Gastrocnemius medialis (tissue), 3 donors: ENCODE data around the gene RIMBP3.

DNA sequence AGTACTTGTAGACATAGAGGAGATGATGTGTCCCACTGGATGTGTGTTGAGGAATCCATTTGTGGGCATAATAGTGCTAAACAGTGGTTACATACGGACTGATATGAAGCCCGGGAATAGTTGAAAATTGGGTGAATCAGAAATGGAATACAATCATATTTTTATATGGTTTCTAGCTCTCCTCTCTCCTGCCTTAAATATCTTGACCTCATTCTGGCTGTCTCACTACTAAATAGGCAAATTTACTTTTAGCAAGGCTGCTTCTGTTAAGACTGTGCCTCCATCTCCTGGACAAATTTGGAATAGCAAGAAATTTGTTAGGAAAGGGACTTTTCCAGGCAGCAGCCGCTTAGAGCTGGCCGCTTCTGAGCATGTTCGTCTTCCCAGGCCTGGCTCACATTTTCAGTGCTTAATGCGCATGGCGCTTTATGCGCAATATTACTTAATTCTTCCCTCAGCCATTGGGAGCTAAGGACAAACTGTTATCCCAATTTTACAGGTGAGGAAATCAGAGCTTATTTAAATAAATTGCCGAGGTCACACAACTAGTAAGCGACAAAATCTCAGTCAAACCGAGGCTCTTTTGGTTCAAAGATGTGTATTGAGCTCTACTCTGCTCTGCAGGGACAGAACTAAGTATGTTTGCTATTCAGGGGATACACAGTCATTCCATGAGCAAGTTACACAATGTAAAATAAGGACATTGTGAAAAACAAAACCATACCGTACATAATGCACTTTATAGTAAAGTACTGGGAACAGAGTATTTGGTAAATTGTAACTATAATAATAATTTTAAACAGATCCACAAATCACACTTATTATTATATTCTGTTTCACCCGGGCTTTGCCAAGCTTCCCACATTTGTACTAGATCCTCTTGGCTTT, 1.6 kb upstream of the PEX26 start:
- PRO-cap, result no peak
- RAMPAGE, long total RNA, 3 experiments, result no peak in any of the 3 experiments

GRCh38 chr22:18077118-18077408, 727 bp upstream of the PEX26 start:
- PRO-cap, result no peak
- RAMPAGE, long total RNA, 3 experiments, result no peak in any of the 3 experiments

GRCh38 chr22:18083016-18083798, 5.4 kb downstream of the PEX26 start:
- PRO-cap, result no peak
- RAMPAGE, long total RNA, 3 experiments, result no peak in any of the 3 experiments

DNA sequence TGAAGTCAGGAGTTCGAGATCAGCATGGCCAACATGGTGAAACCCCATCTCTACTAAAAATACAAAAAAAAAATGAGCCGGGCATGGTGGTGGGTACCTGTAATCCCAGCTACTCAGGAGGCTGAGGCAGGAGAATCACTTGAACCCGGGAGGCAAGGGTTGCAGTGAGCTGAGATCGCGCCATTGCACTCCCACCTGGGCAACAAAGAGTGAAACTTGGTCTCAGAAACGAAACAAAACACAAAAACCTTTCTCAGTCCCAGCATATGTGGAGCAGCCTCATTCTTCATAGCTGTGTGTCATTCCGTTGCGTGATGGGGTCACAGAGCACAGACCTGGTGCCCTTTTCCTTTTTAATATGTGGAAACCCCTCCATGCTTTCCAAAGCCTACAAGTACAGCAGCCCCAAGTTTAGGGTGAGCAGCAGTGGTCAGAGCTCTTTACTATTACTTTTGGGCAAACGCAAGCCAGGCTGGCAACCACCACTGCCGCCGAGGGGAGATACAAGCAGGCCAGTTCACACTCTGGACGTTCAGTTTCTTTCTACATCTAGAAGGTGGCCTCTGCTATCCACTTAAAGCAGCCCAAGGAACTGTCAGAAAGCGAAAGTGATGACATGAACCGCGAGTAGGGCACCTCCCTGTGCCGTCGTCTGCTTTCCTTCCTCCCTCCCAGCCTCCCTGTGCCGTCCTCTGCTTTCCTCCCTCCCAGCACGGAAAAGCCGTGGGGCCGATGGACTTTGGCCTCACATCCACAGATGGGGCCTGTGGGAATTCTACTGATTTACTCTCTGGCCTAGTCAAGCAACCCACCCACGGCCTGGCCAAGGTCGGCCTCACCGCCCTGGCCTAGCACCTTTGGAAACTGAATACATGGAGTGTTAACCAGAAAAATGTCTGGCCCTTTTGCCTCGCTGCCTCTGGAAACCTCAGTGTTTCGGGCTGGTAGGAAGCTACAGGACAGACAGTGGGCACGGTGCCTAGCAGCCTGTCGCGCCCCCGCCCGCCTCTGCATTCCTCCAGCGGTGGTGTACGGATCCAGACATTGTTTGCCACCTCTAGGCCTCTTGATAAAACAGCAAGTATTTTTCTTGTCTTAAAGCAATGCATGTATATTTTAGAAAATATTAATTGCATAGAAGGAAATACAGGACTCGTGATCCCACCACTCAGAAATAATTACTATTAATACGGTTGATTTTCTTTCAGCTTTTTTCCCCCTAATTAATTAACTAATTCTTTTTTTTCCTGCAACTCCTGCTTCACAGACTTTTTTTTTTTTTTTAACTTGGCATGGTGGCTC, 14.1 kb downstream of the PEX26 start:
- PRO-cap, result no peak
- RAMPAGE, long total RNA, 3 experiments, result no peak in any of the 3 experiments

- PRO-cap, result no peak
- RAMPAGE, long total RNA, 3 experiments, result no peak in any of the 3 experiments
These were observed 8.9 kb upstream of the TUBA8 start for GRCh38 chr22:18101429-18102326.

DNA sequence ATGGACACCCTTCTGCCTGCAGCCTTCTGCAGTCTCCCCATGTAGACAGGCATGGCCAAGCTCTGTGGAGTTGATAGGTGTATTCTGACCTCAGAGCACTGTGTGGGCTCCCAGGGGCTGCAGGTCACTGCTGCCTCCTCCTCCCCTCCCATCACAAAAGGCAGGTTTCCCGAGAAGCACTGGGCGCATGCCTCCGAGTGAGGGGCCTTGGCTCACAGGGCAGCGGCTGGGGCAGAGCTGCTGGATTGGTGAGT, 2.9 kb downstream of the TUBA8 start:
- PRO-cap, result no peak
- RAMPAGE, long total RNA, 3 experiments, result no peak in any of the 3 experiments

DNA sequence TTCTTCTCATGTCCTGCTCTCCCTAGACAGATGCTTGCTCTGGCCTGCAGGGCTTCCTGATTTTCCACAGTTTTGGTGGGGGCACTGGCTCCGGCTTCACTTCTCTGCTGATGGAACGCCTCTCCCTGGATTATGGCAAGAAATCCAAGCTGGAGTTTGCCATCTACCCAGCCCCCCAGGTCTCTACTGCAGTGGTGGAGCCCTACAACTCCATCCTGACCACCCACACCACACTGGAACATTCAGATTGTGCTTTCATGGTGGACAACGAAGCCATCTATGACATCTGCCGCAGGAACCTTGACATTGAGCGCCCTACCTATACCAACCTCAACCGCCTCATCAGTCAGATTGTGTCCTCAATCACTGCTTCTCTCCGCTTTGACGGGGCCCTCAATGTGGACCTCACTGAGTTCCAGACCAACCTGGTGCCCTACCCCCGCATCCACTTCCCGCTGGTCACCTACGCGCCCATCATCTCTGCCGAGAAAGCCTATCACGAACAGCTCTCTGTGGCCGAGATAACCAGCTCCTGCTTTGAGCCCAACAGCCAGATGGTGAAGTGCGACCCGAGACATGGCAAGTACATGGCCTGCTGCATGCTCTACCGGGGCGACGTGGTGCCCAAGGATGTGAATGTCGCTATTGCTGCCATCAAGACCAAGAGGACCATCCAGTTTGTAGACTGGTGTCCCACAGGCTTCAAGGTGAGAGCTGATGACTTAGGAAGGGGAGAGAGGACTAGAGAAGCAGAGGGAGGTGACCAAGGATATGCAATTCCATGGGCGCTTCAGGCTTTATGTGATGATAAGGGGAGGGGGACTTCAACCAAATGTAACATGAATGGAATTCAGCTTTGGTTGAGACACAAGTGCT, 16.0 kb downstream of the TUBA8 start:
- PRO-cap, result no peak
- RAMPAGE, long total RNA, 3 experiments, result no peak in any of the 3 experiments

GRCh38 chr22:18577924-18578300, 33.8 kb downstream of the RIMBP3 start:
- PRO-cap, result no peak
- RAMPAGE, long total RNA, 3 experiments, result no peak in any of the 3 experiments

GRCh38 chr22:18611654-18612257, at the start of gene RIMBP3:
TSS of gene RIMBP3 (minus strand) at chr22:18611919.
- PRO-cap, result no peak
- RAMPAGE, long total RNA, 3 experiments, result no peak in any of the 3 experiments

- PRO-cap, result unidirectional peak, plus-strand start at chr22:18905677
- RAMPAGE, long total RNA, 3 experiments, result no peak in any of the 3 experiments
These were observed 670 bp upstream of the DGCR6 start for GRCh38 chr22:18905449-18905850.

DNA sequence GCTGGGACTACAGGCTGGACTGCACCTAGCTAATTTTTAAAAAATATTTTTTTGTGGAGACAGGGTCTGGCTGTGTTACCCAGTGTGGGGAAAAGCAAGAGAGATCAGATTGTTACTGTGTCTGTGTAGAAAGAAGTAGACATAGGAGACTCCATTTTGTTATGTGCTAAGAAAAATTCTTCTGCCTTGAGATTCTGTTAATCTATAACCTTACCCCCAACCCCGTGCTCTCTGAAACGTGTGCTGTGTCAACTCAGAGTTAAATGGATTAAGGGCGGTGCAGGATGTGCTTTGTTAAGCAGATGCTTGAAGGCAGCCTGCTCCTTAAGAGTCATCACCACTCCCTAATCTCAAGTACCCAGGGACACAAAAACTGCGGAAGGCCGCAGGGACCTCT, 2.5 kb upstream of the PRODH start:
- PRO-cap, result no peak
- RAMPAGE, long total RNA, 3 experiments, result no peak in any of the 3 experiments

DNA sequence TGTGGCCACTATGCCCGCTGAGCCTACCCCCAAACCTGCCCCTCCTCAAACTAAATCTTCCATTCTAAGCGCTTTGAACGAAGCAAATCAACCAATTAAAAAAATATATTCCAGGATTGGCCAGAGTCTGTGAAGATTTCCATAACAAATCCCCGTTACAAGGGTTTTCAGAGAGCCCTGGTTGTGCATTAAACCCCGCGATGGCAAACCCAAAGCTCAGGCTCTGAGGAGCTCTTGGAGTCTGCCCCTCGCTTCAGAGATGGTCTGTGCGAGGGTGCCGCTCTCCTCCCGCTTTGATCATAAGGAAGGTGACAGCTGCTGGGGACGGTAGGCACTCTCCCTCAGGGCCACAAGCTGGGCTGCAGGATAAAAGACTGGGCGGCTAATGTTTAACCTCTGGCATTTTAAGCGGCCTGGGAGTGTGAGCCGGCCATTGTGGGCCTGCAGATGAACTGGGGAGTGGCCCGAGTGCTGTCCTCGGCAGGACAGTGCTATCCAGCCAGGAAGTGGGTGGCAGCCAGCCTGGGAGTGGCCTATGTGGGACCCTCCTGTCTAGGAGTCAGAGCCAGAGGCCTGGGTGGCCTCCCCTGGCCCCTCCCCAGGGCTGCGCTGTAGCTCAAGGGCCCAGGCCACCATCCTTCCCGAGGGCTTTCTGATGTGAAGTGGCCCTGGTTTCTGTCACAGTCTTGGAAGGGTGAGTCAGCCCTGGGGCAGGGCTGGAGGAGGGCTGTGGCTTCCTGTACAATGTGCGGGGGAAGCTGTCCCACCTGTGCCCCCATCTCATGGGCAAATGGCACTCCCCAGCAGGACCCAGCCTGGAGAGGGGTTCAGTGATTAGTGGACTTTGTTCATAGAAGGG, 58.6 kb upstream of the PRODH start:
- PRO-cap, result no peak
- RAMPAGE, long total RNA, 3 experiments, result no peak in any of the 3 experiments

GRCh38 chr22:19035489-19036628, 86.4 kb downstream of the DGCR2 start:
- PRO-cap, result no peak
- RAMPAGE, long total RNA, 3 experiments, result no peak in any of the 3 experiments

- PRO-cap, result no peak
- RAMPAGE, long total RNA, 3 experiments, result no peak in any of the 3 experiments
These were observed 59.4 kb downstream of the DGCR2 start for GRCh38 chr22:19062604-19063449.

- PRO-cap, result no peak
- RAMPAGE, long total RNA, 3 experiments, result no peak in any of the 3 experiments
These were observed 883 bp downstream of the SLC25A1 start for GRCh38 chr22:19177584-19178122.

- PRO-cap, result no peak
- RAMPAGE, long total RNA, 3 experiments, result no peak in any of the 3 experiments
These were observed 32.1 kb downstream of the CLTCL1 start for GRCh38 chr22:19259409-19259920.

- PRO-cap, result no peak
- RAMPAGE, long total RNA, 3 experiments, result no peak in any of the 3 experiments
These were observed 34.4 kb downstream of the HIRA start for GRCh38 chr22:19397011-19397702.

DNA sequence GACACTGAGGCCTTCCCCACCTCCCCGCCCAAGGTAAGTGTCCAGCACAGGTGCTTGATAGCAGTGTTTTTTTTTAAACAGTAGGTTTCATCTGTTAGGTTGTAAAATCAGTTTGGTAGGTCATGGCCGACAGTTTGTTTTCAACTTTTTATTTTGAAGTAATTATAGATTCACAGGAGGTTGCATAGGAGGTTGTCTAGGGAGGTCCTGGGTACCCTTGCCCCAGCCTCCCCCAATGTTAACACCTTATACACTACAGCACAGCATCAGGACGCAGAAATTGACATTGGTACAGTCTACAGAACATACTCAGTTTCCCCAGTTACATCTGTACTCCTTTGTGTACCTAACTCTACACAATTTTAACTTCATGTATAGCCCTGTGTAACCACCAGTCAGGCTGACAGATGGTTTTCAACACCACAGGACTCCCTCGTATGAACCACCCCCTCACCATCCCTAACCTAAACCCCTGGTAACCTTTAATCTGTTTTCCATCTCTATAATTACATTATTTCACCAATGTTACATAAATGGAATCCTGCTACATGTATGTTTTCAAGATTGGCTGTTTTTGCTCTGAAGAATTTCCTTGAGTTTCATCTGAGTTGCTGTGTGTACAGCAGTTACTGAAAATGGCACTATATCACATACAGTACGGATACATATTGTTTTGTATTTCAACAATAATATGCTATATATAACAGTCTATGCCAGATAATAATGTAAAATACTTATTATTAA, 6.6 kb downstream of the C22orf39 start:
- PRO-cap, result no peak
- RAMPAGE, long total RNA, 3 experiments, result no peak in any of the 3 experiments

GRCh38 chr22:19443693-19444632, 3.5 kb downstream of the C22orf39 start:
- PRO-cap, result no peak
- RAMPAGE, long total RNA, 3 experiments, result no peak in any of the 3 experiments

- PRO-cap, result no peak
- RAMPAGE, long total RNA, 3 experiments, result no peak in any of the 3 experiments
These were observed 3.9 kb upstream of the C22orf39 start for GRCh38 chr22:19451023-19452203.